A172 (cell line): Measurements from ENCODE around the genes NGRN and FURIN.

DNA sequence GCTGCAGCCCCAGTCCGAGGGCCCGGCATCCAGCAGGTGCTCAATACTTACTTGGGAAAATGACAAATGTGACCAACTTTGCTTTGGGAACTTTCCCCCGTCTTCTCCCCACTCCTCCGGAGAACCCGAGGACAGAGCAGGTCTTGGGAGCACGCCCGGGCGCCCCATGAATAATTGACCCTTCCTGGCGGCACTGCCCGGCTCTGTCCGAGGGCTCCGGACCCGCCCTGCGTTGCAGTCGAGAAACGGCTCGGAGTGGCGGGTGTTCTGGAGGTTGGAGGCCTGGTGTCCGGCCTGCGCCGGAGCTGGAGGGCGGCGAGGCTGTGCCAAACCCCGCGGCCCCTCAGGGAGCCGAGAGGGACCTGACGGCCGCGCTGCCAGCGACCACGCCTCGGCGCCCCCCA lies 1.1 kb upstream of the ZNF710 start:
- RAMPAGE, long total RNA: no peak

DNA sequence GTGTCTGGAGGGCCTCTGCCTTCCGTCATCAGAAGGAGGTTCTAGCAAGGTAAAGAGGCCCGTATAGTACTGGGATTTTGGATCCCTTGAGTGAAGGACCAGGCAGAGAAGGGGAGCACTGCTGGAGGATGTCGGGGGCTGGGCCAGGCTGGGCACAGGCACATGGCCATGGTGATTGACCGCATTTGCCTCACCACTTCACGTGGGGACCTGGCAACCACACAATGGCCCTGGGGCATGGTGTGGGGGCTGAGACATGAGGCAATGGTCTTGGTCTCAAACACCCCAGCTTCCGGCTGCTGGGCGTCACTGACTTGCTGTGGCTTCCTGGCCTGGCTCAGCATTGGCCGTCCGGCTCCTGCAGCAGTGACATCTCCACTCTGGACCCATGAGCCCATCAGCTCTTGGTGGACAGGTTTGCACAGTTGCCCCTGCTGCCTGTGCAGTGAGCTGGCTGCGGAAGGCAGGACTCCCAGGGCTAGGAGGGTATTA lies 33.9 kb downstream of the ZNF710 start:
- RAMPAGE, long total RNA: no peak

GRCh38 chr15:90093989-90094324 lies 8.3 kb downstream of the IDH2 start:
- RAMPAGE, long total RNA: no peak

- RAMPAGE, long total RNA: no peak
Measured at GRCh38 chr15:90100380-90101012, 1.8 kb downstream of the IDH2 start.

GRCh38 chr15:90103873-90104409 lies 1.7 kb upstream of the IDH2 start:
- RAMPAGE, long total RNA: no peak

DNA sequence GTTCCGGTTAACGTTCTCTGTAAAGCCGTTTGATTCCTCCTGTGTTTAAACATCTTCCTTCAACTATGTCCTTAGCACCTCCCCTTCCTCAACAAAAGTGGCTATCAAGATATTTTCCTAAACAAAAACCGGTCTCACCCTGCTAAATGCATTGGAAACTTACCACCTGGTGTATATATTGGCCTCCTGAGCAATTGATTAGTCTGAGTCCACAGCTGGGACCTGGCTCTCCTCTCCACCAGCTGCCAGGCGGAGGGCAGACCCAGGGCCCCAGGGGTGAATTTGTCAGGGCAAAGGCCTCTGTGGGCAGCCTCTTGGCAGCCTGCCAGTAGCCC lies 42.9 kb upstream of the IDH2 start:
- RAMPAGE, long total RNA: no peak

- RAMPAGE, long total RNA: no peak
Measured at GRCh38 chr15:90149057-90149884, 47.0 kb upstream of the IDH2 start.

- RAMPAGE, long total RNA: no peak
Measured at GRCh38 chr15:90227948-90228359, 5.8 kb downstream of the CIB1 start.

GRCh38 chr15:90229749-90230800 lies 3.7 kb downstream of the CIB1 start:
- RAMPAGE, long total RNA: no peak

DNA sequence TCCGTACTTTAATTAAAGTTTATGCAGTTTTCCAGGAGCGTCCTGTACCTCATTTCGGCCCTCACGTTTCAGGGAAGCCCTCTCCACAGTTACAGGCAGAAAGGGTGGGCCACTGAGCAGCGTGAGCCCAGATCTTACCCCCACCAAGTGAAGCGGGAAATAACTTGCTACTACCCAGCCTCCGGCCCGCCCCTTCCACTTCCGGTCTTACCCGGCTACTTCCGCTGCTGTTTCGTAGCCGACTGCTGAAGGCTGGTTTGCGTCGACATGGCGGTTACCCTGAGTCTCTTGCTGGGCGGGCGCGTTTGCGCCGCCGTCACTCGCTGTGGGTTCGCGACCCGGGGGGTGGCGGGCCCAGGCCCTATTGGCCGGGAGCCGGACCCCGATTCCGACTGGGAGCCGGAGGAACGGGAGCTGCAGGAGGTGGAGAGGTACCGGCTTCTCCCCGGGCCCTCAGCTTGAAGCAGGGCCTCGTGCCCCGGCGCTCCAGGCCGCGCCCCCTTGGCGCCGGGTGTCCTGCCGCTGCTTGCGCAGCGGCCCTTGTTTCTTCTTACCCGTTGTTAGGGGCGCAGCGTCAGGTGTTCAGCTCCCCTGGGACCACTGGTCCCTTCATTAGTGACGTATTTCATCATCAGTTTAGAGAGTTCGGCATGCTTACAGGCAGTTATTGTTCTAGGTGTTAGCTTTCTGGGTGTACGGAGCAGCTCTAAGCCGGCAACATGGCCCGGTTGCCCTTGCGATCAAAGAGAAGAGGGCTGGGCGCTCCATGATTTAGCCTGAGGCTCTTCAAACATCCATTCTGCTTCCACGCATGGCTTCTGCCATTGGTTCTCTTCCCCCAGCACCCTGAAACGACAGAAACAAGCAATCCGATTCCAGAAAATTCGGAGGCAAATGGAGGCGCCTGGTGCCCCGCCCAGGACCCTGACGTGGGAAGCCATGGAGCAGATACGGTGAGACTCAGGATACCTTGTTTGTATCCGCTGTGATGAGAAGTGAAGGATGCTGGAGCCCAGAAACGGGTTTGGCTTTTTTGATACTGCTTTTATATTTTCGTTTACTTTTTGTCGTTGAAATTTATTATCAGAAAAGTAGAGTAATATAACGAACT lies at the start of gene NGRN:
NGRN (plus strand) TSS at position 227 of the 1,111 bp plus-strand sequence.
- RAMPAGE, long total RNA: start-site peak on the plus strand centred at position 244 of the sequence, 43 bp wide, 1,502 and 2,978 reads in 2 replicates

- RAMPAGE, long total RNA: no peak
Measured at GRCh38 chr15:90272331-90273332, 7.2 kb downstream of the NGRN start.

DNA sequence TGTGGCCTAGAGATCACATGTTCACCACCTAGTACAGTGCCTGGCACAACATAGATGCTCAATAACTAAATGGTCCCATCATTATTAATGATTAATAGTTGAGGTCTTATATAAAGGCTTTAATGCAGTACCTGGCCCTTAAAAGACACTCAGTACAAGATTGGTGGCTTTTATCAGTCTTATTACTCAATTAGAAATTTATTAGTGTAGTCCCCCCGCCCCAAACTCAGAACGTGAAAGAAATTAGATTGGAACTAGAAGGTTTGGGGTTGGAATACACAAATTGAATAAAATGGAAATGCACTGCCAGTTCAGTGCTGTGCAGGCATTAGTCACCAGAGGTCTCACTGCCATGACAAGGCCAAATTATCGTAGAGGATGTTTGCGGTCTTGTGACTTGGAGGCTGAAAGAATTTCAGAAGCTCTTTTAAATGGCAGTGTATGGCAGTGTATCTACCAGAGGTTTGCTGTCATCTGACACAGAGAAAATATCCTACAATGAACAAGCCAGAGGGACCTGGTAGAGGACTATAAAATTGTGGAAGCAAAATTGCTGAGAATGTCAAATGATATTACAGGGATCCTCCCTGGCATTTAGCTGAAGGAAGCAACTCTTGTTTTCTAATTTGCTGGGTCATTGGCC lies 9.9 kb downstream of the ZNF774 start:
- RAMPAGE, long total RNA: no peak

GRCh38 chr15:90480984-90481272 lies 48.8 kb upstream of the CRTC3 start:
- RAMPAGE, long total RNA: no peak

DNA sequence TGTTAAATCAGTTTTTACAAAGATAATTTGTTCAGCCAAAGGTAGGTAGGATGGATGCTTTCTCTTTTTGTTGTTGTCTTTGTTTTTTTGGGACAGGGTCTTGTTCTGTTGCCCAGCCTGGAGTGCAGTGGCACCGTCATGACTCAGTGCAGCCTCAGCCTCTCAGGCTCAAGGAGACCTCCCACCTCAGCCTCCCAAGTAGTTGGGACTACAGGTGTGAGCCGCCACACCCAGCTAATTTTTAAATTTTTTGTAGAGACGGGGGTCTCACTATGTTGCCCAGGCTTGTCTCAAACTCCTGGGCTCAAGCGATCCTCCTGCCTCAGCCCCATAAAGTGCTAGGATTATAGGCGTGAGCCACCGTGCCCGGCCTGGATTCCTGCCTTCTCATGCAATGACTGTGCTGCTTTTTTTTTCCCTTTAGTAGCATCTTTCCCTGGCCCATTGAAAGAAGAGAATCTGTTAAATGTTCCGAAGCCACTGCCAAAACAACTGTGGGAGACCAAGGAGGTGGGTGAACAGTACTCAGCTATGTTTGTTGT lies 87.8 kb downstream of the CRTC3 start:
- RAMPAGE, long total RNA: no peak

DNA sequence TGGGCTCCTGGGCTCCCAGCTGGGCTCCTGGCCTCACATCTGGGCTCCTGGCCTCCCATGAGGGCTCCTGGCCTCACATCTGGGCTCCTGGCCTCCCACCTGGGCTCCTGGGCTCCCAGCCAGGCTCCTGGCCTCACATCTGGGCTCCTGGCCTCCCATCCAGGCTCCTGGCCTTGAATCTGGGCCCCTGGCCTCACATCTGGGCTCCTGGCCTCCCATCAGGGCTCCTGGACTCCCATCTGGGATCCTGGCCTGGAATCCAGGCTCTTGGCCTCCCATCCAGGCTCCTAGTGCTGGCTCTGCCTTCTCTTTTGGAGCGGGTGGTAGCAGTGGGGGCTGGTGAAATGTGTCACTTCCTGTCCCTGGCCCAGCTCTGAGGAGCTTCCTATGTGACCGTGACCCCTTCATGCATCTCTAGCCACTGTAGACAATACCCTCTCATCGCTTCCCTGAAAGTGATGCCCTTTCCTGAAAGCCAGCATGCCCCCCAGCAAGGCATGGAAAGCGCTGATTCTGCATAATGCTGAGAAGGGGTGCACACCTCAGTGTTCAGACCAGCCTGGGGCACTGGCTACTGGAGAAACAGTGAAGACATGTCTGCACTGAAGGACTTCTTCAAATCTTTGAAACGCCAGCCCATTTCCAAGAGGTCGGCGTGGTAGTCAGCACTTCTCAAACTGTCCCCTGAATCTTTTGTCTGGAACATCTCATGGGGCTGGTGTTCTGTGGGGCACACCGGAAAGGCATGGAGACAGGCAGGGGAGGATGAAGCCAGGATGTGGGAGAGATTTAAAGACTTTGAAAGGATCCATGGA lies 62.4 kb upstream of the BLM start:
- RAMPAGE, long total RNA: no peak

DNA sequence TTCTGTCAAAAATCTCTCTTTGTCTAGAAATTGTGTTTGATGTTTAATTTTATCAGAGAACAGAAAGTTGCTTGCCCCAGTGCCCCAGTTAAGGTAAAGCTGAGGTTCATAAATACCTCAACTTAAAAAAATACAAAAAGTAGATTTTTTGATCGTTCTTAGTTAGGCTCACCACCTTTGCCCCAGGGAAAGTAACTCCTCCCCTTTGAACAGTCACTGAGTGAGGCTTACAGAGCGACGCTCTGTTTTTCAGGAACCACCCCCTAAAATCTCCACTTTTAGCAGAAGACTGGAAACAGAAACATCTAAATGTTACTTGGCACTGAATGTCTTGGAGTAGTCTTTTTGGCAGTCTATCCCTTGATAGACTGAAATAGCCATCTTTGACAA lies 24.9 kb downstream of the BLM start:
- RAMPAGE, long total RNA: no peak

- RAMPAGE, long total RNA: no peak
Measured at GRCh38 chr15:90826213-90826506, 42.2 kb upstream of the FURIN start.

DNA sequence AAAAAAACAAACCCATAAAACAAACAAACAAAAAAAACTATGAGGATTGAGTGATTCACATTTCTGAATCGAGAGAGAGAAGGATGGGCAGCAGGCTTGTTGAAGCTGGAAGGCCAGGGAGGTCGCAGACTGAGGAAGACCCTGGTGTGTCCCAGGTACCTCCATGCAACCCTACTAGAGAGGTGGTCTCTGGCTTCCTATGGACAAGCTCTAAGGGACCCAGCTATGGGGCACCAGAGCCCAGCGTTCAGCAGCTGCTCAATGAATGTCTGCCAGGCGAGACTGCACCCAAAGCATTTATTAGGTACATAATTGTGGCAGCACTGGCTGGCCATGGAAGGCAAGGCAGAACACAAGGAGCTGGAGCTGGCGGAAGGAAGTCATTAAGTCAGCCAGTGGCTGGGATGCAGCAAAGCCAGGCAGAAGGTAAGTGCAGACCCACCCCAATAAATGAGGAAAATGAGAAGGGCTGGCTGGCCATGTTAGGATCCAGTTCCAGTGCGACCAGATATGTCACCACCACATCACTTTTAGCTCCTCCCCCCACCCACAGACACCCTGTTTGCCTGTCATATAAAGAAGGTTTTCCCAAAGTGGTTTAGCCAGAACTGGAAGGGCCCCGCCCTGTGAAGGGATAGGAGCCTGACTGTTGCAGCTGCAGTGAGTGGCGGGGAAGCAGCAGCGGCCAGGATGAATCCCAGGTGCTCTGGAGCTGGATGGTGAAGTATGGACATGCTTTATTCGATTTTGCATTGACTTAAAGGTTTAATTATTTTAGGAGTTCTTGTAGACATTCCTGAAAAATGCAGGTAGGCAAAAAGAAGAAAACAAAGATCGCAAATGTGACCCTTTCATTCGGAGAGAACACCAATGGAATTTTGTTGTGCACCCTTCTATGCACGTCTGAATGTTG lies at the start of gene FURIN:
FURIN (plus strand) TSS at position 601 of the 913 bp plus-strand sequence.
- RAMPAGE, long total RNA: no peak

GRCh38 chr15:90955927-90956318 lies 1.2 kb downstream of the RCCD1 start:
- RAMPAGE, long total RNA: no peak

DNA sequence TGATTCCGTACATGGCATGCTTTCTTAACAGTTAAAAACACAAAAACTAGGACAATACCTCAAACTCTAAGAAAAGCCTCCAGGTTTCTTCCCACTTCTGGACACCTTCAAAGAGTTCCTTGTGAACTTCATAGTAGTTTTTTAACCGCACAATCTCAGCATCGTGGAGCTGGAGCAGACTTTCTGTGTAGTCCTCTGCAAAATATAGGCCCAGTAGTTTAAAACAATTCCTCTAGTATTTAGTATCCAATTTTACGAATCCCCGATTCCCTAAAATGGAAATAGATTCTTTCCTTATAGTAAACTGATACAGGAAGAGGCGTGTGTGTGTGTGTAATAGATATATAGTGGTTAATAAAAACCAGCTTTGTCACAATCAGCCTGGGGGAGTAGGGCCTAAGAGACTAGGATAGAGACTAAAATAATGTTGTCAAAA lies 15.2 kb downstream of the PRC1 start:
- RAMPAGE, long total RNA: no peak